Mammary epithelial cell (primary cell): ENCODE results near the genes EFCC1 and ALG1L2.

DNA sequence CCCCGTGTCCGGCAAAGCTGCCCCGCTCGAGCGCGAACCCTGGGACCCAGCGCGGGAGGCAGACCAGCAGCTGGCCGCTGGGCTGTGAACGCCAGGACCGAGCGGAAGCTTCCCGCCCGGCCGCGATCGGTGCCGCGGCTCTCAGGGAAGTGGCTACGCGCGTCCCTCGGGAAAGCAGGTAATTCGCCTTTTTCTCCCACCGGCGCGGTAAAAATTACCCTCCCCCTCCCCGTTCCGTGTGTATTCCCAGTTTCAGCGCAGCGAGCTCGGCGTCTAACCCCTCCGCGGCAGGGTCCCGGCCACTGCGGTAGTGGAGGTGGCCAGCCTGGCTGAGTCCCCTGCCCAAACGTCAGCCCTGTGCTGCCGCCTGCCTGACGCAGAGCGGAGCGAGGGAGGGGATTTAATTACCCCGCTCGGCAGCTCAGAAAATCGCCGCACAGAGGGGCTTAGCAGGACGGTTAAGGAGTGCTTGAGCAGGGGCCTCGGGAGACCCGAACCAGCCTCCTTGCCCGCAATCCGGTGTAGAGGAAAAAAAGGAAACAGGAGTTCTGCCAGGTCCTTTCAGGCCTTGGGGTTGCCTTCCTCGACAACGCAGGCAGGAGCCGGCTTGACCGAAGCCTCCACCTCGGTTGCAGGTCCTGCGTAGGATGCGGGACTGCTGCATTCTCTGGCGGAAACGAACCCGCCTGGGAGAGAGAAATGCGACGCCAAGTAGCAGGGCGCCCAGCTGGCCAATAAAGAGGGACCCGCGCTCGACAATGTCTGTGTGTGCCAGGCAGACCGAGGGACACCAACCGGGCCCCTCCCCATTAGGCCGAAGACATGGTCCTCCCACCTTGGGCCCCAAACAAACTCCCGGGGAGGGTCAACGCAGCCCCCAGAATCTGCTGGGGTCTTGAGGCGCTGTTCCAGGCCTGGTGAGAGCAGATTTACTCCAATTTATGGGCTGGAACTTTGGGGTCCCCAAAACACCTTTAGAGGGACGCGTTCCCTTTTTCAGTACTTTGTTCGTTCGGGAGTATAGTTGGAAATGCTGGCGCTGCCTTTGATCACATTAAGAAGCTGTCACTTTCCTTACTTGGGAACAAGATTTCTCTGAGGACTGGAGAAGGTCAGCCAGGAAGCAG, 2.7 kb downstream of the GATA2 start:
- CAGE, long polyA plus RNA, result no peak
- RRBS, result 5% methylated on average over 26 of the region's 78 CpGs

DNA sequence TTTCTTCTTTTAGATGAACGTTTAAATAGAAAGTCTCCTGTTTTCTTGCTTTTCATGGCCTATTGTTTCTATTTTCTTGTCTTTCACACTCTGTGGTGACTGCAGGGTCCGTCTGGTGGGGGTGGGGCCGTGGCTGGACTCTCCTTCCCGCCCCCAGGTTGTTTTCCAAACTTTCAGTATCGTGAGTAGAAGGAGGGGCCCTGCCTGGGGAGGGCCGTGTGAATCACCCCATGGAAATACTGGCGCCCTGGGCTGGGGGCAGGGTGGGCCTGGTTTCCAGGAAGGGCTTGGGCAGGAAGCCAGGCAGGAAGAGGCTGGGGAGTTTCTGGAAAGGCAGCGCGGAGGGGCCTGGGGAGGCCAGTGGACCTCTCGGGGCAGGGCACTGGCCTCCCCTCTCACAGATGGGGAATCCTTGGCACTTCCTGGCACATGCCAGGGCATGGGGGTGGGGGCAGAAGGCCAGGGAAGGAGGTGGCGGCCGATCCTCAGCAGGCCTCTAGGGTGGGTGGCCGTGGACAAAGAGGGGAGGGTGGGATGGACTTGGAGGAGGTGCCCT, 56.3 kb upstream of the GATA2 start:
- CAGE, long polyA plus RNA, result no peak
- RRBS, result no CpG with 5 or more reads among the region's 13 CpGs

DNA sequence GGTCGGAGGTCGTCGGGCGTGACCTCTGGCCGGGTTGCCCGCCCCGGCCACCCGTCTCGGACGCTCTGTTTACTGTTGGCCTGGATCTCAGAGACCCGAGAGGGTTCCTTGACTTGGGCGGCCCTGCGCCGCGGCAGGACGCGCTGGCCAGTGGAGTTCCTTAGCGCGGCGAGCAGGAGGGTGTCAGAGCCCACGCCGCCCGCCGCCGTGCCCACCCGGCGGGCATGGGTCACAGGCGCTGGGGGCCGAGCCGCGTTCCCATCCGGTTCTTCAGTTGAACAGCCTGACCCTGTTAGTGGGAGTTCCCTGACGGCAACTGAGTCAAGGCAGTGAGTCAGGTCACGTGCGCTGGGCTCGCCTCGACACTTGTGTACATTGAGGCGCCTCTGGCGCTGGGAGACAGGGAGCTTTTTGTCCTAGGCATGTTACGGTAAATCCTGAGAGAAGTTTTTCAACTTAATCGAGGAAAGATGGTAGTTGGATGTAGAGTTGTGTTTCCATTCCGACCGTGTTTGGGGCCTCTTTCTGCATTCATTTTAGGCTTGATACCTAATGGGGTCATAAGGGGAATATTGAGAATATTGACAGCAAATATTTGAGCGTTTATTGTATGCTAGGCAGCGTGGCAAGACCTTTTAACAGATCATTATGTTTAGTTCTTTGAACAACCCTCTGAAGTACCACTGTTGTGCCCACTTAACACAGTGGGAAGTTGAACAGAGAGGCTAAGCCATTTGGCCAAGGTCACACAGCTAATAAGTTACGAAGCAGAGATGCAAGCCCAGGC, 753 bp downstream of the RAB7A start:
- CAGE, long polyA plus RNA, result no peak
- RRBS, result 1% methylated on average over 7 of the region's 46 CpGs

DNA sequence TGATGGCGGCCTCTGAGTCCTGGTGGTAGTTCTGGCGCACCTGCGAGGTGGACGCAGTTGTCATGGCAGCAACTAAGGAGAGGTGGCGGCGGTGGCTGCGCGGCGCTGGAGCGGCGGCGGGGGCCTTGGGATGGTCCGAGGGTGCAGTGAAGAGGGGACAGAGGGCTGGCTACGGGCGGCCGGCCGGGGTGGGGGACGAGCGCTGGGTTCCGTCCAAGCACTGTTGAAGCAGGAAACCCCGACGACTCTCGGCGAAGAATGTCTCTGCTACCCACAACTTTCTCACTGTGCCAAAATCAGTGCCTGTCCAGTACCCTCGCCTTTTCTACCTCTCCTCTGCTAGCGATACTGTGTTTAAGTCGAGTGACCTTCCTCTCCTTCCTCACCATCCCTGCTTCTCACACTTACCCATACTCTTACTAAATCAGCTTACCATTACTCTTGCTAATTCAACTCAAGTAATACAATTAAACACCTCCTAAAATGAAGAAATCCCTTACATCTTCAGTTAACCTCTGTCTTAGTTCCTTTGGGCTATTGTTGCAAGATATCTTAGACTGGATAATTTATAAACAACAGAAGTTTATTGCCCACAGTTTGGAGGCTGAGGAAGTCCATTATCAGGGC, 39.1 kb downstream of the RAB7A start:
- CAGE, long polyA plus RNA, result no peak
- RRBS, result no CpG with 5 or more reads among the region's 27 CpGs

DNA sequence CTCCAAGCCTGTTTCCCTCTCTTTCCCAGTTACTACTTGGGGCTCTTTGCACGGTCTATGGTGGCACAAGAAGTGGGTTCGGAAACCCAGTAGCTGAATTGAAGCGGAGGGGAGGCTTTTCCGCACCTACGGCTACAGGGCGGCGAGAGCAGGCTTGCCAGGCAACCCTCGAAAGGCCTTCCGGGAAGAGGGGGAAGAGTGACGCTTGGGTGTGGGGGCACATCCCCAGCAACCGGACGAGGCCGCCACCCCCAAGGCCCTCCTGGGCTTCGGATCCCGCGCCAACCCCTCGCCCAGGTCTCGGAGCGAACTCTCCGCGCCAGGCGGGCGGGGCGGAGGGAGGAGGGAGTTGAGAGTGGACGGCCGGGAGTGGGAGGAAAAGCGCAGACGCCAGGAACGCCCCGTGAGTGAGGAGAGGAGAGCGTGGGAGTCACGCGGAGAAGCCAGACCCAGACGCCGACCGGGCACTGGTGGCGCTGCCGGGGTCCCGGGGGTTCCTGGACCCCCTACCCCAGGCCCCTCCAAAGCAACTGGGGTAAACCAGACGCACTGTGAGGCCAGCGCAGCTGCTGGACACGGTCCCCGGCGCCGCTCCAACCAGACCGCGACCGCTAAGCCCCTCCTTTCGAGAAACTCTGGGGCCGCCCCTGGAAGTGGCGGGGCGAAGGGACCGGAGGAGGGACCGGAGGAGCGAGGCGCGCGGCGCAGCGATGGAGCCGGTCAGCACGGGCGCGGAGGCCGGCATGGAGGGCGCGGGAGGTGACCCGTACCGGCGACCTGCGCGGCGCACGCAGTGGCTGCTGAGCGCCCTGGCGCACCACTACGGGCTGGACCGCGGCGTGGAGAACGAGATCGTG, at the start of gene EFCC1:
EFCC1 (plus strand) TSS at position 386 of the 857 bp plus-strand sequence.
- CAGE, long polyA plus RNA, result no peak
- RRBS, result 3% methylated on average over 35 of the region's 82 CpGs

DNA sequence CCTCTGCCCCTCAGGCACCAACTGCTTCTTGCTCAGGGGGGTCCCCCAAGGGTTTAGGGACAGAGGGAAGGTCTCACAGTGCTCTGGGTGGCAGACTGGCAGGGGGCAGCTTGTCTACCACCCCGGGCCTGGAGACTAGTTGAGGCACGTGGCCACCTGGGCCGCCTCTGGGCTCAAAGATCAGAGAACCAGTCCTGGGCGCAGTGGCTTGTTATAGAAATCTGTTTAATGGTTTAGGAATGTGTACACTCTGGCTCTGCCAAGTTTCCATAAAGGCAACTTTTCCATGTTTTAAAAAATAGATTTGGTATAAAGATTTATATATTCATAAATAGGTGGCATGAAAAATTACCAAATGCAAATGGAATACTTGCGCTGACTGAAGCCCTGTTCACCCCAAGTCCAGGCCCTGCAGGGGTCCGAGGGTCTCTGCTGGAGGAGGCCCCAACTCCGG, 26.8 kb downstream of the GP9 start:
- CAGE, long polyA plus RNA, result no peak
- RRBS, result no CpG with 5 or more reads among the region's 7 CpGs

DNA sequence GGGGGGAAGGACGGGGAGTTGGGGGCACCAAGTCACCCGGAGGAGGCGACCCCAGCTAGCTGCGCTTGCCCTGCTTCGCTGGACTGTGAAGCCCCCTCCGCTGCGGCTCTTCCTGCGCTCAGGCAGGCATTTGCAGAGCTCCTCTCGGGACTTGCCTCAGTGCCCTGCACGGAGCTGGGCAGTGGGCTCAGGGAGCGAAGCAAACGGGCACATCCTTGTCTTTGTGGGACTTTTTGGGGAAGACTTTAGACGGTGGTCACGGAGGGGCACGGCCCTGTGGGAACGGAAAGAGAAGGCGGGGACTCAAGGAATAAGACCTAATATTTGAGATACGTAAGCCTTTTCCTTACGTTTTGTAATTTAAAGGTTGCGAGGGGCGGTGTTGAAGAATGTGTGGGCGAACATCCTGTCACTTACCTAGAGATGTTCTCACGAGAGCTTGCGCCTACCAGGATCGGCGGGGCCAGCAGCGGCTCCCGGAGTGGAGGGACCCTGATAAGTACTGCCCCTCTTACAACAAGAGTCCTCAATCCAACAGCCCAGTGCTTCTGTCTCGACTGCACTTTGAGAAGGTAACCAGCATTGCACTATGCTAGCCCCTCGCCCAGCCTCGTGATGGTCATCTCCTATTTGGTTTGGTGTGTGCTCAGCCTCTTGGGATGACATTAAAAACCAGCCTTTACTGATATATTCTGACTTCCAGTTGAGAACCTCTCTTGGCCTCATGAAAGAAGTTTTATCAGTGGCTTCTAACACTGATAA, 855 bp downstream of the HMCES start:
- CAGE, long polyA plus RNA, result no peak
- RRBS, result 4% methylated on average over 2 of the region's 31 CpGs

DNA sequence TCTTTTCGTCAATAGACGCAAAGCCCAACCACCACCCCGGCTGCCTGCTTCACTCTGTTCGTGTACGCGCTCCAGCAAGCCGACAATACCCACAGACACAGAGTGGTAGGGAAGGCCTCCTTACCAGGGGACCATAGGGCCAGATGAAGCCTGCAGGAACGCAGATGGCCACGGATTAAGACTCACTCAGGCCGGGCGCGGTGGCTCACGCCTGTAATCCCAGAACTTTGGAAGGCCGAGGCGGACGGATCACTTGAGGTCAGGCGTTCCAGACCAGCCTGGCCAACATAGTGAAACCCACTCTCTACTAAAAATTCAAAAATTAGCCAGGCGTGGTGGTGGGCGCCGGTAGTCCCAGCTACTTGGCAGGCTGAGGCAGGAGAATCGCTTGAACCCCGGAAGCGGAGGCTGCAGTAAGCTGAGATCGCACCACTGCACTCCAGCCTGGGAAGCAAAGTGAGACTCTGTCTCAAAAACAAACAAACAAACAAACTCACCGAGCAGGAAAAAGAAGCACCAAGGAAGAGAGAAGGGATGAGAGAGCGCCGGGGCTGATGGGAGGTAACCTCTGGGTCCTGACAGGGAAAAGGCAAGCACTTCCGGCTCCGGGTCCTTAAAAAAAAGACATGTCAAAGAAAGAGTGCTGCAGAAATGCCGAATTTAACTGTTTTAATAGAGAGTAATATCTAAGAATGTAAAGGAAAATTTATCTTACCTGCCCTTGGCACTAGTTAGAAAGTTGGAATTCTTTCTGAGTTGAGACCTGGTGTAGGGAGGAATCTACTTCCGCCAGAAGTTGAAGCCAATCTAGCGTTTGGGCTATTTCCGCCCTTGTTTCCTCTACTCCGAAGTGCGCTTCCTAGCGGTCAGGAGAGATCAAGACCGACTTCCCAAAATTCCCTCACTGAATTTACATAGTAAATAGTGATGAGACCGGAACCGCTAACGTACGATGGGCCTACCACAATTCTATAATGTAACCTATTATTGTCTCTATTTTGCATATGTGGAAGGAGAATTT, 29.2 kb downstream of the EFCAB12 start:
- CAGE, long polyA plus RNA, result no peak
- RRBS, result no CpG with 5 or more reads among the region's 41 CpGs

DNA sequence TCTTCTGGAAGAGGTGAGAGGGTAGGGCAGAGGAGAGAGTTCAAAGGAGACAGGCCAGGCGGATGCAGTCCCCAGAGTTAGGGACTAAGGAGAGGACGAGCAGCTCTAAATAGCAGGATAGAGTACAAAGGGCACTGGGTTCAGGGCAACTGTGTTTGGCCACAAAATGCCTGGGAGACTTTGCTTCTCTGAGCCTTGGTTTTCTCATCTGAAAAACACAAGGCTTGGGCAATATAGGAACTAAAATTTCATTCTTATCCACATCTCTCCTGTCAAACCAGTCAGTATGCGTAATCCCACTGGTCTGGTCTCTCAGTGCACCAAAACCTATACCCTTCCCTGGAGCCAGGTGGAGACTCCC, 10.0 kb downstream of the EFCAB12 start:
- CAGE, long polyA plus RNA, result no peak
- RRBS, result no CpG with 5 or more reads among the region's 3 CpGs

DNA sequence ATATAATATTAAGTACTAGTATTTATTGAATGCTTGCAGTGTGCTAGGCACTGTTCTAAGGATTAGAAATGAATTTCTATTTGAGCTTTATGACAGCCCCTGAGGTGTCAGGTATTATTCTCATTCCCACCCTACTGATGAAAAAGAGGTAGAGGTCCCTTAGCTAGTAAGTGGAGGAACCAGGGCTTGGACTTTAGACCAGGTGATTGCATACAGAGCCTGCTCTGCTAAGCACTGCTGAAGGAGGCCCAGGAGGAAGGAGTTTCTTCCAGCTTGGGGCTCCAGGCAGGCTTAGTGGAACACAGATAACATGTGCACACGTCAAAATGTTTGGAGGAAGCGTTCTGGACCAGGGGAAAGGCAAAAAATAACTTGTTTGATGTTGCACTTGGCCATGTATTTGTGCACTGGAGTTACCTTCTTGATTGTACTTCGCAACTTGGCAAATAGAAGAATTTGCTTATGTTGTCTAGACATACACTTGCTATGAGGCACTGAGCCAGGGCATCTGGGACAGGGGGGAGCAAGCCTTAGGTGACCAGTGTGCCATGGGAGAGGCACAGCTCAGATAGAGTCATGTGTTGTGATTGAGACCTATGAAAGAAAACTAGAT, 22.4 kb downstream of the IFT122 start:
- CAGE, long polyA plus RNA, result no peak
- RRBS, result no CpG with 5 or more reads among the region's 3 CpGs

DNA sequence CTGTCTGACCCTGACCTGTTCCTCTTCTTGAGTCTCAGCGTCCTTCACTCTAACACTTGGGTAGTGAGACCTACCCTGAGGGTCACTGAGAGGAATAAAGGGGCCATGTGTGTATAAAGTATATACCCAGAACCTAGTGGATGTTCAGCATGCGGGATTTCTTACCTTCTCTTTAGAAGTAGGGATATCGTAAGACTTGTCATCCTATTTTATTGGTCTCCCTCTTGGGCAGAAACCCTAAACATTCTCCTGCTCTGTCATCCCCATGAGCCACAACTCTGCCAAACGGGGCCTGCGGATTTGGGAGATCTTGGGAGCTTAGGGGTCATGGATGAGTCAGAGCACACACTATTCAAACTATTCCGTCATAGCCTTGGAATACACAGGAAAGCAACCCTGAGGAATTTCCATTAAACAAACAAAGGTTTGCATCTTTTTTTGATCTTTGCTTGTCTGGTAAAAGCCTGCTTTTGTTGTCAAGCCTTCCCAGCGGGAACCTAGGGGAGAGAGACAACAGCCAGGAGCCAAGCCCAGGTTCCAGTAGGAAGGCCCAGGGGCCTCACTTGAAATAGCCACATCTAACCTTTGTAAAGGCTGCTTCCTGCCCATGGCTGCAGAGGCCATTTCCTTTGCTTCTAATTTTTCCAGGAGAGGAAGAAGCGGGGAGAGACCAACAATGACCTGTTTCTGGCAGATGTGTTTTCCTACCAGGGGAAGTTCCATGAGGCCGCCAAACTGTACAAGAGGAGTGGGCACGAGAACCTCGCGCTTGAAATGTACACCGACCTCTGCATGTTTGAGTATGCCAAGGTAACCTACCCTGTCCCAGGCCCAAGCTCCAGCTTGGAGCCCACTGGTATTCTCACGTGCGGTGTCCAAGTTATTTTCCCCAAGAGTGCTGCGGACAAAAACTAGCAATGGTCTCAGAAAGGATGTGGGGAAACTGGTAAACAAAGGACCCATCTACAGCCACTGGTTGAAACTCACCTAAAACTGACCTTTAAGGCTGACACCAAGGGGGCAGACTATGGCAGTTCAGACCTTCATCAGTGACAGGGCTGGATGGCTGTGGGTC, 33.3 kb upstream of the RHO start:
- CAGE, long polyA plus RNA, result no peak
- RRBS, result no CpG with 5 or more reads among the region's 16 CpGs

GRCh38 chr3:129507326-129507897, 21.0 kb upstream of the RHO start:
- CAGE, long polyA plus RNA, result no peak
- RRBS, result no CpG with 5 or more reads among the region's 8 CpGs

DNA sequence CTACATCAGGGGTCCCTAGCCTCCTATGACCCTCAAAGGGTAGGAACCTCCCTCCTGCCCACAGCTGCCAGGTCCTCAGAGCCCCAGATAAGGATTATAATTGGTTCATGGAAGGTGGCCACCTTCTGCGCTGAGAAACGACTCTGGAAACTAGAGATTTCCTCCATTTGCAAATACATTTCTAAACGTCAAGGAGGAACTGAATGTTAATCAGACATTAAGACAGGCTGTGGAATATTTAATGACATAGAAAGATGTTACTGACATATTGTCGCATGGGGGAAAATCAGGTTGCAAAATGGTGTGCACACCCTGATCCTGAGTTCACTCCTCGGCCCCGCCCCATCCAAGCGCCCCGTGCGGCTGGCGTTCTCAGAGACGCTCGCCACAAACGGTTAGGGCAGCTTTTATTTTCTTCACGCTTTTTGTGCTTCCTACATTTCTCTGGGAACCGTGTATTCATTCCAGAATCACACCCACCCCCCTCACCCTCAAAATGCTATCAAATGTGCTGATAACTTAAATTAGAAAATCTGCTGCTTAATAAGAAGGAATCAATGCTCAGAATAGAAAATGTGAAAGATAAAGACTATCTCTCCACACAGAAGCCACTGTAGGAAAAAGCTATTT, 10.8 kb downstream of the H1-8 start:
- CAGE, long polyA plus RNA, result no peak
- RRBS, result no CpG with 5 or more reads among the region's 15 CpGs

DNA sequence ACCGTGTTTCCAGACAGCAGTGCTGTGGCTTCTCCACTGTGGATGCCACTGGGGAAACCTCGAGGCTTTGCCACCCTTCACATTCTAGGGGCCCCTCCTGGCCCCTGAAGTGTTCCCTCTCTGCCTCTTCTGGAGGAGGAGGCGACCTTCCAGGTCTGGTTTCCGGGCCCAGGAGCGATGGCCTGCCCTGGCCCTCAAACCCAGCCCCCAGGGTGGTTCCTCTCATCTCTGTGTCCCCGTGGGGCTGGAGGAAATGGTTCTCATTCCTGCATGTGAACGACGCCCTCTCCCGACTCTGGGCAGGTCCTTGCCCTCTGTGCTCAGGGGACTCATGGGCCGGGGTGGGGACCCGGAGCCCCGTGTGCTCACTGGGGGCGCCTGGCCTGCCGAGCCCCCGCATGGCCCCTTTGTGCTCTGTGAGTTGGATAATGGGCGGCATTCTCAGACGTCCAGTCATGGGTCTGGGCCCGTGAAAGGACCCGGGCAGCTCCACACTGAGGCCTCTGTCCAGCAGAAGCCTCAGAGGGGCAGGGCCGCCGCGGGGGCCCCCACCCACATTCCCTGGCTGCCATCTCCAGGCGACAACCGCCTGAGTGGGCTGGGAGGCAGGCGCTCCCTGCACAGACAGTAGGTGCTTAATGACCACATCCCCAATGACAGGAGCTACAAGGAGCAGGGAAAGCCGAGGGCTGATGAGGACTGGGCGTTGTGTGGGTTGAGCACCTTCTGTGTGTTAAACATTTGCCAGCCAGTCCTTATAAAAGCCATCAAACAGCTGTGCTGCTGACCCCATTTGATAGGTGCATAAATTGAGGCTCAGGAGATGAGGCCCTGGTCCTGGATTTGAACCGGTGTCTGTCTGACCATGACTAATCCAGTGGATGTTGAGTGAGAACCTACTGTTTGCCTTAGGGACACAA, 5.5 kb upstream of the PLXND1 start:
- CAGE, long polyA plus RNA, result no peak
- RRBS, result no CpG with 5 or more reads among the region's 28 CpGs

GRCh38 chr3:129722486-129722944, 116.0 kb upstream of the PLXND1 start:
- CAGE, long polyA plus RNA, result no peak

DNA sequence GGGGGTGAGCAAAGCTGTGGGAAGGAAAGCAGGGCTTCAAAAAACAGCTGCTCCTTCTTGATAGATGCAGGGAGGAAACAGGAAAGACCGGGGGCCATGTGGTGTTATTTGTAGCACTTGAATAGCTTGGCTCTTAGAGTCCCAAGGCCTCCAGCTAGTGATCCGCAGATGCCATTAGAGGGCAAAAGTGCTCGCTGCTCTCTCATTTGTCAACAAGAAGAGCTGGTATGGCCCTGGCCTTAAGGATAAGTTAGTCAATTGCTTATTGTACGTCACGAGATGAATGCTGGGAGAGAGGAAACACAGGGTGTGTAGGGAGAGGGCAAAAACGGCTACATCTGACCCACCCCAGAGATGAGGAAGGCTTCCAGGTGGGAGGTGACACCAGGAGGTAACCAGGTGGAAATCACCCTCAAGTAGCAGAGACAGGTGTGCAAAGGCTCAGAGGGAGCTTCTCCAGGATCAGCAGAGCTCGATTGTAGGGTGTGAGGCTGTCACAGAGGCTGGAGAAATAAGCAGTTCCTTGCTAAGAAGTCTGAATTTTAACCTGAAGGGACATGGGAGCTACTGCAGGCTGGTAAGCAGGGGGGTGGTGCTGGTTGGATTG, at the start of gene ALG1L2:
ALG1L2 (plus strand) TSS at position 372 of the 607 bp plus-strand sequence.
- CAGE, long polyA plus RNA, result no peak
- RRBS, result no CpG with 5 or more reads among the region's 7 CpGs

DNA sequence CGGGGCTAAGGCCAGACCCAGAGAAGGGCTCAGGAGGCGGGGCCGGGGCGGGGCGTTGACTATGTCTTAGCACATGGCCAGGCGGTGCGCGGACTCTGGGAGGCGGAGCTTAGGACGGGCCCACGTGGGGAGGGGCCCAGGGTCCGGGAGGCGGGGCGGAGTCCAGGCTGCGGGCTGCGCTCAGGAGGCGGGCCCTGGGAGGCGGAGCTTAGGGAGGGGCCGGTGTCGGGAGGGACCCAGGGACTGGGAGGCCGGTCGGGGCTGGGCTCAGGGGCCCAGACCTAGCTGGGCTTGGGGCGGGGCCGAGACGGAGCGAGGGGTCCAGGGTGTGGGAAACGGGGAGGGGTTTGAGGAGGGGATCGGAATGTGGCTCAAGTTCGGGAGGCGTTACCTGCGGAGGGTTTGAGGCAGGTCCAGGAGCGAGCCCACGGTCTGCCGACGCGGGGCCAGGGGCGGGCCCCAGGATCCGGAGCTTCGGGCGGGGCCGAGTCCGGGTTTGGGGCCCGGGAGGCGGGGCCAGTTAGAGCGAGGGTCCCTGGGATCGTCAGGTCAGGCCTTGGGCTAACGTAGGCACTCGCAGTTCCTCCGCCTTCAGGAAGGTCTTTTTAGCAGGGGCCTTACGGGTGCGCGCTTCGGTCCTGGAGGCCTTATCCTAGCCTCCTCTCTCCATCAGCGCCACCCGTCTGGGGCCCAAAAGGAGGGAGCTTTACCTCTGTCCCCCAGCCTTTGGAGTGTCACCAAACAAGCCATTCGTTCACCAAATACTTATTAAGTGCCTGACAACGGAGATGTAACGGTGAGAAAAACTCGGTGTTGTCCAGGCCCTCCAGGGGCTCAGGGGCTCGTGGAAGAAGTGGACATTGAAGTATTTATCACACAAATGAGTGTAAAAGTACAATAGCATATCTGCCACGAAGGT, 30.6 kb downstream of the ALG1L2 start:
- CAGE, long polyA plus RNA, result no peak
- RRBS, result no CpG with 5 or more reads among the region's 61 CpGs

- CAGE, long polyA plus RNA, result no peak
- RRBS, result no CpG with 5 or more reads among the region's 17 CpGs
These were observed 59.1 kb downstream of the ALG1L2 start for GRCh38 chr3:130140652-130141308.

GRCh38 chr3:130708099-130708954, 38.3 kb downstream of the PIK3R4 start:
- CAGE, long polyA plus RNA, result no peak
- RRBS, result no CpG with 5 or more reads among the region's 3 CpGs

DNA sequence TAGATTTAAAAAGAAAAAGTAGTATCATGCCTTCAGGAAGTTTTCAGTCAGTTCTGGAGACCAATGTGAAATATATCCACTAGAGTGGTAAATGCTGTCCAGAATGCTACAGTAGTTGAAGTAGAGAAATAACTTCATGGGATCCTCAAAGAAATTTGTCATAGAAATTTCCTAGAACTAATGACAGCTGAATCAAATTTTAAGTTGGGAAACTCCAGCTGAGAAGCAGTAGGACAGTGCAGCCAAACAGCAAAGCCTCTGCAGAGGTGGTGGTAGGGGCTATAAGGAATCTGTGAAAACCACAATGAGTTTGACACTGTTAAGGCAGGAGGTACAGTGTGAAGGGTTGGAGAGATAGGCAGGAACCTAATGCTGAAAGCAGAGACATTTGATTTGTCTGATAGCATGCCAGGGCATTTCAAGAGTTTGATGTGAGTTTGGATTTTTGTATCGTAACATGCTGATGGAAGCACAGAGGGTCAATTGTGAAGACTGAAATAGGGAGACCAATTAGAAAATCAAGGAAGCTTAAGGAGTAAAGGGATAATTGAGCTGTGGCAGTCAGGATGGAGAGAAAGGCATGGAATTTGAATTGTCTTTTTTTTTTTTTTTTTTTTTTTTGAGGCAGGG, 22.0 kb downstream of the ASTE1 start:
- CAGE, long polyA plus RNA, result no peak
- RRBS, result no CpG with 5 or more reads among the region's 1 CpG